Hair follicular keratinocyte (primary cell): ENCODE data around the genes KCNJ9 and DCAF8.

GRCh38 chr1:159444407-159445037 is 5.0 kb downstream of the OR10J1 start:
- RAMPAGE, long total RNA = no peak

GRCh38 chr1:159867609-159868155 is 5.2 kb upstream of the VSIG8 start:
- RAMPAGE, long total RNA = no peak

DNA sequence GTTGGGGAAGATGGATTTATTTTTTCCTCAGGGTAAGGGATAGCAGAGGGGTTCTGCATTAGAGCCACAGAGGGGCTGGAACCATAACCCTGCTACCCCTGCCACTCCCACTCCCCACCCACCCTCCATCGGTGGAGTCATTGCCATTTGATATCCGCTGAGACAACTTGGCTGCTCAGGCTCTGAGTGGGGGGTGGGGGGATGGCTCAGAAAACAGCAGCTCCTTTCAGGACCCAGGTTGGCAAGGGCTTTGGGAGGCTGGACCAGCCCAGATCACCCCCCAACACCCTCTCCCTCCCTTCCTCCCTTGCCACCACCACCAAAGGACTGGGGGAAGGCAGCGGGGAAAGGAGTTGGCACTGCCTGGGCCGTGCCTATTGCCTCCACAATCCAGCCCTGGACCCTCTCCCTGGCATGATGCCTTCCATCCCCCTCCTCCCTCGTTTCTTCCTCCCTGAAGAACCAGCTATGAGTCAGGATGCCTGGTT is 1.7 kb downstream of the KCNJ10 start:
- RAMPAGE, long total RNA = no peak

- RAMPAGE, long total RNA = no peak
Measured at GRCh38 chr1:160081250-160081821, at the start of gene KCNJ9. KCNJ9 (plus strand) TSS chr1:160081538.

DNA sequence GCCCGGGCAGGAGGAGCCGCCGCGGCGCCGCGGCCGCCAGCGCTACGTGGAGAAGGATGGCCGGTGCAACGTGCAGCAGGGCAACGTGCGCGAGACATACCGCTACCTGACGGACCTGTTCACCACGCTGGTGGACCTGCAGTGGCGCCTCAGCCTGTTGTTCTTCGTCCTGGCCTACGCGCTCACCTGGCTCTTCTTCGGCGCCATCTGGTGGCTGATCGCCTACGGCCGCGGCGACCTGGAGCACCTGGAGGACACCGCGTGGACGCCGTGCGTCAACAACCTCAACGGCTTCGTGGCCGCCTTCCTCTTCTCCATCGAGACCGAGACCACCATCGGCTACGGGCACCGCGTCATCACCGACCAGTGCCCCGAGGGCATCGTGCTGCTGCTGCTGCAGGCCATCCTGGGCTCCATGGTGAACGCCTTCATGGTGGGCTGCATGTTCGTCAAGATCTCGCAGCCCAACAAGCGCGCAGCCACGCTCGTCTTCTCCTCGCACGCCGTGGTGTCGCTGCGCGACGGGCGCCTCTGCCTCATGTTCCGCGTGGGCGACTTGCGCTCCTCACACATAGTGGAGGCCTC is 2.8 kb downstream of the KCNJ9 start:
- RAMPAGE, long total RNA = no peak

DNA sequence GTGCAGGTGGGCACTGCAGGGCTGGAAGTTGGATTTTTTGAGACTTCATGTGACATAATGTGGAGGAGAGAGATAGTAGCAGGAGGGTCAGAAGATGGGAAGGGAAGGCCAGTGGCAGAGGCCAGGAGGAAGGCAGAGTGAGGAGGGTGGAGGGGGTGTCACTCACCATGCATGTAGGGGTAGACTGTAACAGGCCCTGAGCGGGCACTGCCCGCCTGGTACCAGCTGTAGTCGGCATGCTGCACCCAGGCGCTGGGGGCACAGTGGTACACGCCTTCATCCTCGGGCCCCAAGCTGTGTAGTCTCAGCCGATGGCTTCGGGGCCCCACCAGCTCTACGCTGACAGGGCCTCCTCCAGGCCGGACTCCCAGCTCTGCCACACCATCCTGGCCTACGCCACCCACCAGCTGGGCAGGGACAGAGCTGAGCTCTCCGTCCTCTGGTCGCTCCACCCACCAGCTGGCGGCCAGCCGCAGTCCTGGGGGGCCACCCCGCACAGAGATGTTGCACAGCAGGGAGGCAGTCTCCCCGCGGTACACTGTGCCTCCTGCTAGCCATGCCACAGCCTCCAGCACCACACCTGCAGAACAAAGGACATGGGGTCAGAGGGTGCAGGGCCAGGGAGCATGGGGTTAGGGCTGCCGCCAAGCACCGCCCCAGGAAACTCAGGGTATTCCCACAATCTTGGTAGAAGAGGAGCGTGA is 6.2 kb downstream of the IGSF8 start:
- RAMPAGE, long total RNA = no peak

DNA sequence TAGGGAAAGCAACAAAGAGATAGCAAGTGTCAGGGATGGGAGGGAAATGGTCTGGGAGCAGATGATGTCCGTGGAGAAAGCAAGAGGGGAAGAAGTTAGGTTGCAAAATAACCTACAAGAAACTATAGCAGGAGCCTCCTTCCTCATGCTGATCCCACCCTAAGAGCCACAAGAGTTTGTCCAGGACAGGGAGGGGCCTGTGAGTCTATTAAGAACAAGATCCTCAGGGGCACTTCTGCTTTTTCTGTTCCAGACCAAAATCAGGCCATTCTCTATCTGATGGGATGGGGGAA is 7.8 kb upstream of the ATP1A4 start:
- RAMPAGE, long total RNA = no peak

GRCh38 chr1:160177098-160177567 is 13.2 kb upstream of the CASQ1 start:
- RAMPAGE, long total RNA = no peak

- RAMPAGE, long total RNA = start-site peak on the minus strand at chr1:160262468-160262492, 138 and 92 reads in 2 replicates
Measured at GRCh38 chr1:160261797-160262847, at the start of gene DCAF8. DCAF8 (minus strand) TSS chr1:160262549.

- RAMPAGE, long total RNA = no peak
Measured at GRCh38 chr1:160401287-160401921, 1.0 kb downstream of the VANGL2 start.

GRCh38 chr1:160420668-160421260 is 20.4 kb downstream of the VANGL2 start:
- RAMPAGE, long total RNA = no peak

- RAMPAGE, long total RNA = no peak
Measured at GRCh38 chr1:160519723-160520443, 3.2 kb downstream of the SLAMF6 start.

DNA sequence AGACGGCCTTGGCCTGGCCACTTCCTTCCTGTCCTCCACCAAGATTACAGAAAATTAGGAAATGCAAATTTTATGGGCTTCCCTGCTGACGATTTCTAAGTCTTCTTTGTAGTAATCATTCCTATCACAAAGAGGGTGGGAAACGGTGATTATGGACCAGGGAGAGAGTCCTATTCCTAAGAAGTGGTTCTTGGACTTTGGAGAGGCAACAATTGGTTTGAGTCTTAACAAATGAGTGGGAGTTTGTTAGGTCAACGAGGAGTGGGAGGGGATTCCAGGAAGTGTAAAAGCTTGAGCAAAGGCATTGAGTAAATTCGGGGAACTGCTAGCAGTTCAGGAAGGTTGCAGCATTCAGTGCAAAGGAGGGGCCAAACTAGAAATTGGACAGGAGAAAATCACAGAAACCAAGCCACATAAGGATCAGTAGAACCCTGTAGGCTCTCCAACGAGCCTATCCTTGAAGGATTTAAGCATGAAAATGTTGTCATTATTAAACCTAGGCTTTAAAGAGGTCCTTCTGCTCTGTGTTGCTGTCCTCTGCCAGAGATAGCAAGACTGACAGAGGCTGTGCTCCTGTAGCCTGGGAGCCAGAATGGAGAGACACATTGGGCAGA is 18.9 kb upstream of the SLAMF1 start:
- RAMPAGE, long total RNA = no peak

DNA sequence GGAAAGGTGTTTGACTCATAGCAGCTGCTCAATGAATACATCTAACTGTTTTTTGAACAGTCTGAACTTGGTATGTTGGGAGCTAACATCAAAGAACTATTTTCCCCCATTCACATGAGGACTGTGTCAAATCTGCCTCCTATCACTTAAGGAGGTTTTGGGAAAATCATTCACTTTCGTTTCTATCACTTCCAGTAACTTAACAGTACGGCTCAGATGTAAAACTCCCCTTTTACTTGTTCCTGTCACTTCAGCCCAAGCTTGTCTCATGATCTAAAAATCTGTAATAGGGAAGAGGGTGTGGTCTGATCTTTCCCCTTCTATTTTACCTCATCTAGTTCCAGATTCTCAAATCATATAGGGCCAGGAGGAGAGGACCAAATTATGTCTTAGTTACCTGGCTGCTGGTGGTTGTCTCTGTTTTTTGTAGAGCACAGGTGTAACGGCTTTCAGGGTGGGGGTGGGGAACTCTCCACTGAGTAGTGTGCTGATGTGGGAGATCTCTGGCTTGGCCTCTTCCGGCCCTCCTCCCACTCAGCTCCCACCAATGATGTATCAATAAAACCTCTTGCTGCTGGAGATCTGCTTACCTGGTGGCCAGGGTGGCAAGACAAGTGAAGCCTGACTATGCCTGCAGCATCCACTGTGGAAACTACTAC is 26.3 kb upstream of the SLAMF1 start:
- RAMPAGE, long total RNA = no peak

DNA sequence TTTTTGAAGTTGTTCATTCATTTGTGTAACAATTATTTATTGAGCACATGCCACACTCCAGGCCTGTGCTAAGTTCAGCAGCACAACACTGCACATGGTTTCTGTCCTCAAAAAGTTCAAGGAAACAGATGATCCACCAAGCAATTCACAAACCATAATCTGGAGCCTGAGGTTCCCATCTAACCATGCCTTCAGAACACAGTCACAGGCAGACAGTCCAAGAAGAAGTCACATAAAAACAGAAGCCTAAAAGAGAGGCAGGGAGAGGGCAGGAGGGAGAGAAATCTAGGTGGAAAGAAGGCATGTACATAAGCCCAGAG is 1.9 kb downstream of the CD48 start:
- RAMPAGE, long total RNA = no peak

DNA sequence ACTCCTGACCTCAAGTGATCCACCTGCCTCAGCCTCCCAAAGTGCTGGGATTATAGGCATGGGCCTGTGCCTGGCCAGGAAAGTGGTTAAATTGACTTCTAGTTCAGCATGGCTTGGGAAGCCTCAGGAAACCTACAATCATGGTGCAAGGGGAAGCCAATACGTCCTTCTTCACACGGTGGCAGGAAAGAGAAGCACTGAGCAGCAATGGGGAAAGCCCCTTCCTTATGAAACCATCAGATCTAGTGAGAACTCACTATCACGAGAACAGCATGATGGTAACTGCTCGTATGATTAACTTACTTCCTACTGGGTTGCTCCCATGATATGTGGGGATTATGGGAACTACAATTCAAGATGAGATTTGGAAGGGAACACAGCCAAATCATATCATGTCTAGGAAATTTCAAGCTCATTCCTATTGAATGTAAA is 1.1 kb upstream of the CD48 start:
- RAMPAGE, long total RNA = no peak

DNA sequence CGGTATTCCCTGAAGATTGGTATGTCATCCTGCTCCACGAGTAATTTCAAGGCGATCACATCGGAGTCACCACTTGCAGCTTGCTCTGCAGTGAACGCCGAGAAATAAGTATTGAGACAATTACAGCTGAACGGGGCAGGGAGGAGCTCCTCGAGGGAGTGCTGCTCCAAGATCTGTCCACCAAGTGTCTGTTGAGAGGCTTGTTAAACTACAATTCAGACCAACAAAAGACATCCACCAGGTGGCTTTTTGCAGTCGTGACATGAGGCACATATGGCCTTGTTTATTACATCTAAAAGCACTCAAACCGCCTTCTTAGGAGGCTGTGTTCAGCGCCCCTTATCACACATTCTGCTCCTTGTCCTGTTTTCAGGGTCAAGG is 12.9 kb upstream of the CD48 start:
- RAMPAGE, long total RNA = no peak

- RAMPAGE, long total RNA = no peak
Measured at GRCh38 chr1:160756072-160756615, 17.1 kb downstream of the SLAMF7 start.

DNA sequence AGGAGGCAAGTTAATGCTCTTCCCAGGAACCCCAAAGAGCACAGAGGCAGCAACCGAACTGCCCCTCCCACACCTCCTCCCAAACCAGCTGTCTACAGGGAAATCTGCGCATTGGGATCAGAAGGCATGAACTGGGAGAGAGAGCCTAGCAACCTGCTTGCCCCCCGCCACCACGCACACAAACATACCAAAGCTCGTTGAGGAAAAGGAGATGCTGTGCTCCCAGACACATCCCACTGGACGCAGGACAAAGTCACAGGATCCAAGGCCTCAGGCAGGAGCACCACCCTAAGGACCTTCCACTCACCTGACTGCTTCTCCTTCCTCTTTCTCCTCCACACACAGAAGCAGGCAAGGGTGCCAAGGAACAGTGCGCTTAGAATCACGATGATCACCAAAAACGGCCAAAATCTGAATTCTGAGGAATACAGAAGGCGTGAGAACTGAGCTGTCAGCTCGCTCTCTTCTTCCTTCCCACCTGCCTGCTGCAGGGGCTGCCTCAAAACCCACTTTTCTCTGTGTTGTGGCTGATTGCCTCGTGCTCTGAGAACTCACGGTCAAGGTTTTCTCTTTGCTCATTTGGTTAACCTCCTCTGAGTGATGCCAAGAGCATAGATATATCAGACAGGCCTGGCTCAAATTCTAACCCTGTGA is 23.9 kb downstream of the CD244 start:
- RAMPAGE, long total RNA = no peak

- RAMPAGE, long total RNA = no peak
Measured at GRCh38 chr1:160996896-160997926, 23.7 kb downstream of the F11R start.